Cardiac atrium fibroblast (primary cell): ENCODE data around the gene BRMS1L.

DNA sequence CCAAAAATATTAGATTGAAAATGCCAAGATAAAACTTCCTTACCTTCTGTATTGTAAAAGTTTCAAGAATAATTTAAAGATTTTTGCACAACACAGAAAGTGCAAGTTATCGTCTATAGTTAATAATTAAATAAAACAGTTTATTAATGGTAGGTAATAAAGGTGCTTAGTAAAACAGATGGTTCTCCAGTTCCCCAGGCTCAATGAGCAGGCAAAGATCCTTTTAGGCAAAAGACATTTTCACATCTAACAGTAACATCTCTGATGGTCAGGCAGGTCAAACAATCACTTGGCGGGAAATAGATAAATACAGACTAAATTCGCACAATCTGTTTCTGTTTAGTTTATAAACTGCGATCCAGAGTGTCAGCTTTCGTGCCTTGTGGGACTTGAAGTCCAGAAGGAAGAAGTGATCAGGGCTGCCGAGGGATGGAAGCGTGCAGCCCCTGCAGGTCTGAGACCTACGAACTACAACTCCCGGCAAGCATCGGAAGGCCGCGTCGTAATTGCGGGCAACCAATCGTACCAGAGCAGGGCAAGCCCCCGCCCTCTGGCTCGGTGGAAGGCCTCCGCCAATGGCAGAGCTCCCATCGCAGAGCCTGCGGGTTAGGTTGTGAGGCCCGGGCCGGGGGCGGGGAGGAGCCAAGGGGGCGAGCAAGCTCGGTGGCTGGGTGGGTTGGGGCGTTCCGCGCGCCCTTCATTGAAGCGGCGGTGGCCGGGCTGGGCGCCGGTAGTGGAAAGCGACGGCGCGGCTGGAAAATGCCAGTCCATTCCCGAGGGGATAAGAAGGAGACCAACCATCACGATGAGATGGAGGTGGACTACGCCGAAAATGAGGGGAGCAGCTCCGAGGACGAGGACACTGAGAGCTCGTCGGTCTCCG is at the start of gene BRMS1L:
BRMS1L (plus strand) TSS at position 581 of the 883 bp plus-strand sequence.
- RAMPAGE, long total RNA: start-site peak on the plus strand centred at position 669 of the sequence, 69 bp wide, 25 and 35 reads in 2 replicates

- RAMPAGE, long total RNA: no peak
These were observed 8.6 kb downstream of the BRMS1L start for GRCh38 chr14:35834731-35835170.

DNA sequence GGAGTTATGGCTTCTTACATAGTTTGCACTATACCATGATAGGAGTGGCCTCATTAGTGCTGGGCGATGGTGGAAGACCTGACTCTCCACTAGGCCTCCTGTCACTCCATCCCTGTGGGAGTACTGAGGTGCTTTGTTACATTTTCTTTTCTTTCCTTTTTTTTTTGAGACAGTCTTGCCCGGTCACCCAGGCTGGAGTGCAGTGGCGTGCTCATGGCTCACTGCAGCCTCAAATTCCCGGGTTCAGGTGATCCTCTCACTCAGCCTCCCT is 83.7 kb downstream of the BRMS1L start:
- RAMPAGE, long total RNA: no peak

GRCh38 chr14:36069200-36069490 is 243.0 kb downstream of the BRMS1L start:
- RAMPAGE, long total RNA: no peak

DNA sequence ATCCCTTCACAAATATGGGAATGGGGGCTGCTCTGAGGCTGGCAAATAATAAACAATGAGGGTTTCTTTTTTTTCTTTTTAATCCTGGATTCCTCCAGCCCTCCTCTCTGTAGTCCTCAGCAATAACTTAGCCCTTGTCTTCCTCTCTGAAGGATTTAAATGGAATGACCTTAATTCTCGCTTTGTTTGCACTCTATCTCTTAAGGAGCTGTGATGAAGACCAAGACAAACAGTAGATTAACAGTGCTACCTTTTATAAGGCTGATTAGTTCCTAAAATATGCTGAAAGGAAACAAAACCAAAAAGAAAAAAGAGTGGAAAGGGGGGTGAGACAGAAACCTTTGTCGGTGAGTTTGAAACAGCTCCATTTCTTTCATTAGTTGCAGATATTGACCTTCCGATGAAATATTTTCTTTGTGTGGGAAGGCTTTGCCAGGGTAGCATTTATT is 105.2 kb downstream of the MBIP start:
- RAMPAGE, long total RNA: no peak

GRCh38 chr14:36517378-36518010 is 2.5 kb downstream of the NKX2-1 start:
- RAMPAGE, long total RNA: no peak

DNA sequence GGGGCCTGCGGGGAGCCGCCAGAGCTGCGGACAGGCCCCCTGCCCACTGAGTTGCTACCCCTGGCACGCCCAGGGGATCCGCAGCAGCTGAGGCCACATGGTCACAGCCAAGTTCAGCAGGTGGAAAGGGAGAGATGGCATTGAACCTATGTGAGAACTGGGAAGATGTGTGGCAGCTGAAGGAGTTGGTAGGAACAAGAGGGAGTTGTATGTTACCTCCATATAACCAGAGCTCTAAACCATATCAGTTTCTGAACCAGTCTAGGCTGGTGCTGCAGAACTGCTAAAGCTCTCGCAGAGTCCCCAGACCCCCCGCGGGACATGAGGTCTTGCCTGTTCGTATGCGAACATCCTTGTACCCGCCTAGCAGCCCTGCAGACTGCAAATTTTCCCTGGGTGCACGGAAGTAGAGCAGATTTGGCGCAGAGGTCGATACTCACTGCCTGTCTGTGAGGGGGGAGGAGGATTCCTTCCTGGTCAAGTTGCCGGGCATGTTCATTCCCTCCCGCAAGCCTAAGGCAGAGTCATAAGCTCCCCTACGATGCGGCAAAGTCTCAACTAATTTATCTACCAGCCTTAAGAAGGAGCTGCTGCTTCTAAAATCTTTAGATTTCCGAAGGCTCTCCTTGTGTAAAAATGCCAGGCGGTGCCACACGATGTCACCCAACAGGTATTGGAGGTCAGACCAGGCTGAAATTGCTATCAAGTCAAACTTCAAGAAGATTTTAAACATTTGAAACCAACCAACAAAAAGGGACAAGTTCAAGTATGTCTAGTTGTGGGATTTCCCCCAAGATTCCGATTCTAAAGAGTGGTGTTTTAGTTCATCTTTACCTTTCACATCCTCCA is 1.8 kb upstream of the PAX9 start:
- RAMPAGE, long total RNA: no peak

DNA sequence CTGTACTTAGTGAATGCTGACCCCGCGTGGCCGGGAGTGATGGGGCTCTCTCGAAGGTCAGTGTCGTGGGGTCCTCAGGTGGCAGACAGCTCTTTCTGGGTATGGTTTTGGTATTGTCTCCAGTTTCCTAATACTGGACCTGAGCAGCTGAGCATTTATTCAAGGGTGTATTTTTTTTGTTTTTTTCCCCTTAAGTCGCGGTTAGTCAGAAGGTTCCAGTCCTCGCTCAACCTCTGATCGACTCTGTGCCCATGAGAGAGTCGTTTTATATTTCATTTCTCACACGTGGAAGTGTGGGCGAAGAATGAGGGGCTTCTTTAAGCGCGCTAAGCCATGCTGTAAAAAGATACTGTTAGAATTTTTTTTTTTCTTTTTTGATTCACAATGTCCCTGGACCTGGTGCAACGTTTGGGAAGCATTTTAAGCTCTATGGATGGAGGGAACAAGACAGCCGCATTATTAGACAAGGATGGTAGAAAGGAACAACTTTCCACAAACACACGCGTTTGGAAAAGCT is 544 bp downstream of the MIPOL1 start:
- RAMPAGE, long total RNA: no peak

DNA sequence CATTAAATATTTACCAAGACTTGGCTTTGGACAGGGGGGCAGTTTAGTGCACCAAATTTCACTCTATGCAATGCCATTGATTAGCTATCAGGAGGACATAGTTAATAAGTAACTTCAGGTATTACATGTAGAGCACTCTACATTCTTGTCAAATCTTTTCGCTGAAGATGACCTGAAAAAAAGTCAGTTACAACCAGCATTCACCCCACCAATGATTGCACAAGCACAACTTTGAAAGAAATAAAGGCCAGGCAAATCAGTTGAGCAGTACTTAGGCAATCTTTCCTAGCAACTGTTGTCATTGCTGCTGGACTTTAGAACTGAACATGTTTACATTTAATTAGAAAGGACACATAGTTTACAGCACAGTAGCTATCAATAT is 128.6 kb downstream of the FOXA1 start:
- RAMPAGE, long total RNA: no peak

DNA sequence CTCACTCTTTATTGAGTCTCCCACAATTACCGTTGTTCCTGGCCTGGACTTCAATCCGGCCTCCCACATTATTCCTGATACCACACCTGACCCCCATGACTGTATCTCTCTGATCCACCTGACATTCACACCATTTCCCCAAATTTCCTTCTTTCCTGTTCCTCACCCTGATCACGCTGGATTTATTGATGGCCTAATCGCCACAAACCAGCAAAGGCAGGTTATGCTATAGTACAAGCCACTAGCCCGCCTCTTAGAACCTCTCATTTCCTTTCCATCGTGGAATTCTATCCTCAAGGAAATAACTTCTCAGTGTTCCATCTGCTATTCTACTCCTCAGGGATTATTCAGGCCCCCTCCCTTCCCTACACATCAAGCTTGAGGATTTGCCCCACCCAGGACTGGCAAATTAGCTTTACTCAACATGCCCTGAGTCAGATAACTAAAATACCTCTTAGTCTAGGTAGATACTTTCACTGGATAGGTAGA is 13.1 kb upstream of the SSTR1 start:
- RAMPAGE, long total RNA: no peak

- RAMPAGE, long total RNA: no peak
These were observed 696 bp downstream of the SSTR1 start for GRCh38 chr14:38208396-38208803.

GRCh38 chr14:38906060-38906464 is 197.0 kb downstream of the SEC23A start:
- RAMPAGE, long total RNA: no peak

DNA sequence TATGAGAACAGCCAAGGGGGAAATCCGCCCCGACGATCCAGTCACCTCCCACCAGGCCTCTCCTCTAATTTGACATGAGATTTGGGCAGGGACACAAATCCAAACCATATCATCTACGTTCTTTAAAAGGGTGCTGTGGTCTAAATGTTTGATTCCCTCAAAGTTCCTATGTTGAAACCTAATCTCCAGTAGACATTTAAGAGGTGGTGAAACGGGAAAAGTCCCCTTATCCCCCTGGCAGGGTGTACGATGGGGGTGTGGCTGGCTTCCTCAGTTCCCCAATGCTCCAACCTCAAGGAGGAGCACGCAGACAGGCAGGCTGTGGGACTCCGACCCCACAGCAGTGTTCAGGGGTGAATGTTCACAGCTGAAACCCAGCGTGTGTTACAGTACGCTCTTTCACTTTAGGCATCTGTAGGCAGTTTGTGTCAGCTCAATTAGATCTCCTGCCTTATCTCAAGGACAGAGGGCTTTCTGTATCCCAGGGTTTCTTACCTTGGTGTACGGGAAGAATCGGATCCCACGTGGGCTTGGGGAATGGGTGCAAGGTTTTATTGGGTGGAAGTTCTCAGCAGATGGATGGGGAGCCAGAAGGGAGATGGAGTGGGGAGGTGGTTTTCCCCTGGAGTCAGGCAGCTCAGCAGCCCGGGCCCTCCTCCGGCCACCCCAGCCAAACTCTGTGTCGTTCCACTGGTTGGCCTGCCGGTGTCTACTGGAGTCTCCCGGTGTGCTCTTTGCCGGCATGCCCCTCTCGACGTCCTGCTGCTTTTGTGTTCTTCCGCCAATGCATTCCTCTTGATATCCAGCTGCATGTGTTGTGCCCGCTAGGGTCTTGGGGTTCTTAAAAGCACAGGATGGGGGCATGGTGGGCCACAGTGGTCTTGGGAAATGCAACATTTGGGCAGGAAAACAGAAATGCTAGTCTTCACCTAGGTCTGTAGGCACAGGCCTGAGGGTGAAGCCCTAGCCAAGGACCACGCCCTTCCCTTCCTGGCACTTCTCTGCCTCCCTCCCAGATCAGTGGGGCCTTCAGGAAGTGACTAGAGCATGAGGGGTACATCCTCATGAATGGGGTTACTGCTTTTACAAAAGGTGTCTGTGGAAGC is 73.0 kb downstream of the SEC23A start:
- RAMPAGE, long total RNA: no peak

DNA sequence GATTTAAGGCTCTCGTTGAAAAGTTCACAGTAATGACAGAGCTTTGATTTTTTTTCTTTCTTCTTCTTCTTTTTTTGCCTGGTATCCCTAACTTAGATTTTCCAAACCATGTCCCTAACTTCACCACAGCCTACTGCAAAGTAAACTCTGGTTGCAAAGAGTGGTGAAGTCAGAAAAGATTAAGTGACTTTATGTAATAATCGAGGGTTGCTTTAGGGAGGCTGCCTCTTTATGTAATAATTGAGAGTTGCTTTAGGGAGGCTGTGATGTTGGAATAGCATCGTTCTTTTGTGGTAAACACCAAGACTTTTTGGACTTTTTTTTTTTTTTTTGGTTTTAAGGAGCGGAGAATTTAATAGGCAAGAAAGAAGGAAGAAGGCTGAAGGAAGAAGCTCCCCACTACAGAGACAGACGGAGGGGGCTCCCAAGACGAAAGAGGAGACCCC is 937 bp upstream of the FBXO33 start:
- RAMPAGE, long total RNA: no peak

- RAMPAGE, long total RNA: no peak
These were observed 652.2 kb upstream of the LRFN5 start for GRCh38 chr14:40954154-40955186.

- RAMPAGE, long total RNA: no peak
These were observed 174.3 kb upstream of the C14orf28 start for GRCh38 chr14:44722852-44723187.

- RAMPAGE, long total RNA: no peak
These were observed 34.3 kb downstream of the TOGARAM1 start for GRCh38 chr14:44996105-44996949.

DNA sequence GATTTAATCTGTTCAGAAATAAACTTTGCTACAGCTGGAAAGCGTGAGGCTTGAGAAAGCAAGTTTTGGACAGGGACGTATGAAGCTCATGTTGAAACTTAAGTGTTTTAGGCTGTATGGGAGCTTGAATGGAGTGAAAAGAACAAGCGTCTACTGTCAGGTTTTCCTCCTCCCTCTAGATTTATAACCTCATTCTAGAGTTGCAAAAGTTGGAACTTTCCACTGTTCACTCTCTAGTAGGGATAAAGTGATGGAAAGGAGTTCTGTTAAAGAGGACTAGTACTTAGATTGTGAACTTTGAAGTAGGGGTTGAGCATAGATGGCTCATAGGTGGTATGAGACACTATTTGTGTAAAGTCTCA is 1.1 kb downstream of the PRPF39 start:
- RAMPAGE, long total RNA: no peak

- RAMPAGE, long total RNA: no peak
These were observed 23.6 kb downstream of the FKBP3 start for GRCh38 chr14:45110520-45111145.

DNA sequence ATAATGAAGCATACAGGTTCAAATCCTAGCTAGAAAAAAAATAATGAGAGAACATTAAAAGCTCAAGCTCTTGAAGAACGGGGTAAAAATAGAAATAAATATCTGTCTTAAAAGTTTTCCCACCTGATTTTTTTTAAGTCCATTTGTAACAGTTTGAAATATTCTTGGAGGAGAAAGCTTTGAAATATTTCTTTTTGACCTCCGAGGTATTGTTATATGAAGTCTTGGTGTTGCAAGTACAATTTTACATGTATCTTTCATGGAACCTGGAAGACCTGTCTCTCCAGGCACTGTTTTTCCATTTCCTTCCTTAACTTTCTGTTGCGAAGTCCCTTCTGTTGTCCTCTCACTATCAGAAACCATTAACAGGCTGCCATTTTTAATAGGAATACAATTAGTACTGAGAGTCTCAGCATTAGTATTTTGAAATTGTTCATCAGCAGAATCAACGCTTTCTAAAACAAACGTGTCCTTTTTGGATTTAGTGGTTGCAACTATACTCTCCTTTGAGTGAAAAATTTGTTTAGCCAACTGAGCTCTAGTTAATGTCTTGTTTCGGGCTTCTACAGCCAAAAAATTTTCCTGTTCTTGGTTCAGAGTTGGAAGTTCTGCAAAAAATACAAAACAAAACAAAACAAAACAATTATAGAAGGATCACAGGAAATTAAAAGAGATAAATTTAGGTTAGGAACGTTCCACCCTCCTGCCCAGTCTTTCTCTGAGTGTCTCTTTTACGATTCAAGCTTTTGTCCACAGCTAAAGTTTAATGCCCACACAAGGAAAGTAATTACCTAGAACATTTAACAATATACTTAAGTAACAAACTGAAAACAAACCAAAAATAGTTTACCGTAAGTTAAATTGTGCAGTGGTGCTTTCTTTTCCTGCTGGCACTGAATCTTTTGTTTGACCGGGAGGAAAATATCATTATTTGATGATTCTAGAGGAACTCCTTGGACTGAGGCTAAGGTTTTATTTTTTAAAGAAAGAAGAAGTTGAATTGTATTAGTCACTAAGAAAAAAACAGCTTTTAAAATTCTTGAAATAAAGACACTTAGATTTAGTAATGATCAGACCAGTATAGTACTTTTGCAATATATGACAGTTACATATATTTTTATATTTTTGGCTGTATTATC is 10.7 kb downstream of the MIS18BP1 start:
- RAMPAGE, long total RNA: no peak